ENCODE measurements around the genes STUM and ZNF678.

- PRO-cap: no peak
These were observed at the start of gene STUM for GRCh38 chr1:226548172-226549220. STUM (plus strand) TSS chr1:226548764.

DNA sequence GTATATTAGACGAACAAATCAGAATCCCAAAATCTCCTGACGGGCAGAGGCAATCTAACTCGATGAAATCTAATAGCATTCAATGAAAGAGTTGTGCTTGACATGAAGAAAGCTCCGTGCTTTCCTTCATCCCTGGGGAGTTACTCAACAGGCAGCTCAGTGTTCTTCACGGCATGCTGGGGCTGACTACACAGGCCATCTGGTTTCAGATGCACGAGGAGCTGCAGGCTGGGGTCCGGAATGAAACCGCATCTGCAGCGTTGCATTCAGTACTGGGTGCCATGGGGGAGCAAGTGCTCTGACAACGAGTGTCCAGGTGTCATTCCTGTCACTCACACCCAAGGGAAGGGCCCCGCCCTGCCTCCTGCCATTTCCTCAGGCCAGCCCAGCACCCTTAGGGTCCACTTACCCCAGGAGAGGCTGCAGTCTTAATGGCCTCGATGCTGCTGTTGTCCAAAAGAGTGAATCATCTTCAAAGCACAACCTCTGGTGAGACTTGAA lies 61.3 kb downstream of the STUM start:
- PRO-cap: unidirectional peak, plus-strand start at position 244 of the sequence

- PRO-cap: unidirectional peak, minus-strand start at chr1:226655333
These were observed 83.9 kb downstream of the ITPKB start for GRCh38 chr1:226655113-226655700.

DNA sequence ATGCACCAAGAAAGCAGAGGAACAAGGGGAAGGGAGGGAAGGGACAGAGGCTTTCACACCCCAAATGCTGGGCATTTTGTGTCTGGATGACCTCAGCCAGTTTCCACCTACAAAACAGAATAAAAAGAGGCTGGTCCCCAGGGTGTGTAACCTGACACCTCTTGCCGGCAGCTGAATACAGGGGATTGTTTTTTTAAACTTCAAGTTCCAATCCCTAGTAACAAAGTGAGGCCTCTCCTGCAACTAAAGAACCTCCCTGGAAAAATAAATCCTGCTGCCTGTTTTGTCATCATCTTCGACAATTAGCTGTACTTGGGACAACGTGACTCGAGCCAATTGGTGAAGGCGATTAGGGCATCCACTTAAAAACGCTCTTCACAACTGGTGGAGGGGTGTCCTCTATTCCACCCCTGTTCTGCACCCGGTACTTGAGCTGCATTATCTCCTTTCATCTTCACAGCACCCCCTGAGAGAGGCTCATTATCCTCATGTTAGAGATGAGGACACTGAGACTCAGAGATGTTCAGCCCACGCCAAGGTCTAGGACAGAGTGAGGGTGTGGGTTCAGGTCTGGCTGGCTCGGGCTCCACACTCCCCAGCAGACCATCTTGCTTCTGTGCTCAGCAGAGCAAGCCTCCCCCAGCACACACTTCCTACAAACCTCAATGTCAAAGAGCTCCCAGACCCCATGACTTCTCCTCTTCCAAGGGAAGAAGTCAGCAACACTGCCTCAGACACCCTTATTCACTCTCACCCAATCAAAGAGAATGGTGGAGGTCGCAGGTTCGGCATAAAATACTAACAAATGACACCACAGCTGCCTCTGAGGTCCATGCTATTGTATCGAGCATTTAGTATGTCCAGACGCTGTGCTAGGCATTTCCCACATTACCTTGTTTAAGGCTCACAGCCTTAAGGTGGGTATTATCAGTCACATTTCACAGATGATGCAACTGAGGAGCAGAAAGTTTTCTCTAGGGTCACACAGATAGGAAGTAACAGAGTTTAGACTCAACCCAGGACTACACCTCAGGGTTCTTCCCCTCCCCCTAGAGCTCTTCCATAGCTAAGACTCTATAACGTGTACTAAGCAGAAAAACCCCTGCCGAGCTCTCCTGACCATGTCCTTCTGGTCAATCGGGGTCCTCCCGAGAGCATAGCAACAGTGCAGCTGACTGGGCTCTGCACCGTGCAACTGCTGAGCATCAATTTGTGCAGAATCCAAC lies 15.0 kb downstream of the ITPKB start:
- PRO-cap: no peak

- PRO-cap: no peak
These were observed 6.4 kb downstream of the ITPKB start for GRCh38 chr1:226732592-226733194.

GRCh38 chr1:226828061-226828436 lies 42.4 kb upstream of the PSEN2 start:
- PRO-cap: no peak

DNA sequence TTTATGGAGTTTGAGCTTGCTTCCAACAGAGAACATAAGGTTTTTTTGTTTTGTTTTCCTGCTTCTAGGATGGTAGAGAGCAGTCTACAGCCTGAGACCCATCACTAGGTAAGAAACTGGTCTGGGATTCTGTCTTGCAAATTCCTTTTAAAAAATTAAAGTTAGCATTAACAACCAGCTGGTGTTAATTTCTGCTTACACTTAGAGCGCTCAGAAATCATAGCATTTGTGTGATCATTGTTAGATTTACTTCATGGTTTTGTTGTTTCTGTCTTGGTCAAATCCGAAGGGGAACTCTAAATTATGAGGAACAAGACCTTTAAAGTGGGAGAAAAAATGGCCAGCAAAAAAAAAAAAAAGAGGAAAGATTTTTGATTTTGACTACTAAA lies 22.3 kb upstream of the PSEN2 start:
- PRO-cap: no peak

GRCh38 chr1:226904012-226904585 lies 33.7 kb downstream of the PSEN2 start:
- PRO-cap: no peak

- PRO-cap: unidirectional peak, minus-strand start at chr1:226940724
These were observed 530 bp downstream of the COQ8A start for GRCh38 chr1:226940478-226941170.

DNA sequence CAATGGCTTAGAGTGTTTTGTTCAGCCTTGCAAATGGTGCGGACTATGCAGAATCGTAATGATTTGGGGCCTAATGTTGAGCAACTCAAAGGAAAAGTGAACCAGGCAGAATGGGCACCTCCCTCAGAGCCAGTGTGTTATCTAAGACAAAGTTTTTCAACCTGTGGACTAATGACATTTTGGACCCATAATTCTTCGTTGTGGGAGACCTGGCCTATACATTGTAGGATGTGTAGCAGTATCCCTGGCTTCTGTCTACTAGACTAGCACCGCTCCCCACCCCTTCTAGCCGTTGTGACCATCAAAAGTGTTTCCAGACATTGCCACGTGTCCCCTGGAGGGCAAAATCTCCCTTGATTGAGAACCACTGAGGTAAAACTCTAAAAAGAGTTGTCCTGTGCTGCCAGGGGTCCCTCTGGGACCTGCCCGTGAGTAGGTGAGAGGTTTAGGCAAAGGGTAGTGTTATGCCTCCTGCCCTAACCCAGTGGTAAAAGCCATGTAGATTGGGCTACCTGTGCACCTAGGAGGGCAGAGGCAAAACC lies 1.8 kb downstream of the COQ8A start:
- PRO-cap: no peak

GRCh38 chr1:226942341-226942908 lies 2.3 kb downstream of the COQ8A start:
- PRO-cap: no peak

DNA sequence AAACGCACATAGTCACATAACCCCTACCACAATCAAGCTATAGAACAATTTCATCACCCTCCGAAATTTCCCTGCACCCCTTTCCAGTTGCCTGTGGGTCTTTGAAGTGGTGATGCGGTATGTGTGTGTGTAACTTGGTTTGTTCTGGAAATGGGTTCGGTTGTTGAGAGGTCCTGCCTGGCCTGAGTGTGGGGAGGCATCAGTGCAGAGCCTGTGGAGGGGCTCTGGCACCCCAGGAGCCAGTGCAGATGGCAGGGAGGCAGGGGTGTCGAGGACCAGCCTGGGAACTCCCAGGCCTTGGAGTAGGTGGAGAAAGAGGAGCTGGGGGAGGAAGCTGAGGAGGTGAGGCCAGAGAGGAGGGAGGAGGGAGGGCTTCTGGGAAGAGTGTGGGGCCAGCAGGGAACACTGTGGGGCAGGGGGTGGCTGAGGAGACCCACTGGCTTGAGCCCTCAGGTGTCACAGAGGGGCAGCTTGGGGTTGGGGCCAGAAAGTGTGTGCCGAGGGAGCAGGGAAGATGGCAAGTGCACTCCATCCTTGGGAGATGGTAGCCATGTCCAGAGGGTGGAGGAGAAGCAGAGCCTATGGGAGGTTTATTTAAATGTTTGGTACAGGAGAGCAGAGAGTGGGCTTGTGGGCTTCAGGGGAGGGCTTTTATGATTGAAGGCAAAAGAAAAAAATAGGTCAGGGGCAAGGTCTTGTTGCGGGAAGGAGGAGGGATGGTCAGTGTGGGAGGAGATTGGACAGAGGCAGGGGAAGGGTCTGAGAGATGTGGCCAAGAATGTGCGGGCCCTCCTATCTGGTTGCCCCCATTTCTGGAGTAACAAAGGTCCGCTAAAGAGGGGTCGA lies 3.9 kb downstream of the COQ8A start:
- PRO-cap: no peak

DNA sequence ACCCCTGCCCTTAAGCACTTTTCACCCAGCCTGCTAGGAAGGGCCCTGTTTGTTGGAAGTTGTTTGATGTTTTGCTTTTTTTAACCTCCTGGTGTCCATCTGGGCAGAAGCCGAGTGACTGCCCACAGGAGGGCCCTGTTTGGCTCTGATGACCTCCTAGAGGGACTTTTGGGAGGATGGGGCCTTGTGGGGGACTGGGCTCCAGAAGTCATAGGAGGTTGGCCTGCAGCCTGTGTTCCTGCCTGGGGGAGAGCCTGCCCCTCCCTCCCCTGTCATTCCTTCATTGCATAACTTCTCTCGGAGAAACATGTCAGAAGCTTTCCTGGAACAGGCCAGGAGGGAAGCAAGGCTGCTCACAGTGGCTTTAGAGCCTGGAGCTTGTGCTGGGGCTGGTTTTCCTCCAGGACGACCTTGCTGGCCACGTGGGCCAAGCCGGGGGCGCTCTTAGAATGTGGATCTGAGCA lies 33.9 kb downstream of the COQ8A start:
- PRO-cap: no peak

DNA sequence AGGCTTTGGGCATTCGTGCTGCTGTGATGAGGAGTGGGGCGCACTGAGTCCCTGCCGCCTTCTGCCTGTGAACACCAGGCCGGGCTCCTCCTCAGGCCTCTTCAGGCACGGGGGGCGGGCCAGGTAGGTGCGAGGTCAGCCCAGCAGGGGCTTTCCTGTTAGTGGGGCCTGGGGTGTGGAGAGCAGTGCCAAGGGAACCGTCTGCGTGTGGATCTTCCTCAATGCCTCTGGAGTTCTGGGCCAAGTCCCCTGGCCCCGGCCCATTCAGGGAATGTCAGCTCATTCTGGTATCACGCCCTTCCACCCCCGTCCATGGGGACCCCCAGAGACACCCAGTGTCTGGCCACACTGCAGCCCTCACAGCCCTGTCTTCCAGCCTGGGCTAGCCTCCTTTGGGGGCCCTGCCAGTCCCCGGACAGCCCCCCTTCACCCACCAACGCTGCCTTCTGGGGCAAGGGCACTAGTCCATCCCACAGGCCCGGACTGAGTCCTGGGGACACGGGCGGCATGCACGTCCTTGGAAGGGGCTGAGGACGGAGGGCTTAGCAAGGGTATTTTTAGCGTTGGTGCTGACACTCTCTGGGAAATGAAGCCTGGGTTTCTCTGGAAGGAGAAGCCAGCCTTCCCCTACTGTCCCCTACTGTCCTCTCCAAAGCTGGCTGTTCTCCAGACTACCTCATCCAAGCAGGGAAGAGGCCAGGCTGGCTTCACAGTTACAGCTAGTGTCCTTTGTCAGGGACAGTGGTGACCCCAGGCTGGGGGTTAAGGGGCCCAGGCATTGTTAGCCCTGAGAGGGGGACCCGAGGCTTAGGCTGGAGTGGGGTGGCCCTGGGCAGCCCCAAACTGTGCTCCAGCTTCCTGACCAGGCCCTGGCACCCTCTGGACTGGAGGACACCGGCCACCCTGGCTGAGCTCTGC lies 39.4 kb downstream of the COQ8A start:
- PRO-cap: no peak

DNA sequence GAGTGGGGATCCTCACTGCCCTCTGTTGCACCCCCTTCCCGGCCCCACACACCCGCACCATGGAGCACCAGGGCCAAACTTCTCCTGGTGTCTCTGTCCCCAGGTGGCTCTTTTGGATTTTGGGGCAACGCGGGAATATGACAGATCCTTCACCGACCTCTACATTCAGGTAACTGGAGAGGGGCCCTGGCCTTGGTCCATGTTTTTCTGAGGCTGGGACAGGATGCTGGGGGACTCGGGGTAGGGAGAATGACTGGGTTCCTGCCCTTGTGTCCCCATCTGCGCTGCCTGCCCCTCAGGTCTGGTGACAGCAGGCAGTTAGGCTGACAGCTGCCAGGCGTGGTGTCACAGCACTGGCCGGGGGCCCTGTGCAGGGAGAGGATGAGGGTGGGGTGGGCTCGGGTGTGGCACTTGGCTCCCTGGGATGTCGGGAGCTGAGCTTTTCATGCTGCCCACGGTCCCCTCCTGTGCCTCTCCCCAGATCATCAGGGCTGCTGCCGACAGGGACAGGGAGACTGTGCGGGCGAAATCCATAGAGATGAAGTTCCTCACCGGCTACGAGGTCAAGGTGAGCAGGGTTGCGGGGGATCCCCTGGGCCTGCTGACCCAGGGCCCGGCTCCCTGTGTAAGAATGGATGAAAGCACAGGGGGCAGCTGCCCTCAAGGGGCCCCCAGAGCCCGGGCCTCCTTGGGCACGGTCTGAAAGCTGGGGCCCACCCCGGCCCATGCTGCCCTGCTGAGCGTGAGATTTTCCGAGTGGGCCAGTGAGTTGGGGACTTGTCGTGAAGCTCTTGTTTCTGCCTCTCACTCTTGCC lies 44.9 kb downstream of the COQ8A start:
- PRO-cap: no peak

DNA sequence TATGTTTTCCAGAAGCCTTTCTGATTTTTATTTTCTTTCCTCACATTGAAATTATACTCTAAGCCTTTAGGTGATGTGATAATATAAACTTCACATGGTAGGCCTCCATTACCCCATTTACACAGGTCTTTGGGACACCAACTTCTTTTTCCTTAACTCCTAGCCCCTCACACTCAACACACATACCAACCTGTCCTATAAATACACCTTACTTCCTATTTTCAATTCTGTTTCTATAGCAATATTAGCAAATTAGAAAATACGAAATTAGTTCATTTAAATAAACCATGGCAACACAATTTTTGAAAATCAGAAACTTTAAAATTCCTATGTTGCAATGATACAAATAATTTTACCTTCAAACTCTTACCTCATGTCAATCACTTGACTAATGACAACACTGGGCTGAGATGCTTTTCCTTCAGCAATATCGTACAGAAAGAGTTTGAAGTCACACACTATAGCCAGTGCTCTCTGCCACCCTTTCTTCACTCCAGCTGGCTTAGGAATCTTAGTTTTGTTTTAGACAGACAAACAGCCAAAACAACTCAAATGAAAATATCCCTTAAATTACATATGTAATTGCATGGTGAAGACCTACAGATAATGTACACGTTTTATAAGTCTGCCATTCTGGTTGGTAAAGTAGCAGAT lies 94.3 kb downstream of the COQ8A start:
- PRO-cap: no peak

DNA sequence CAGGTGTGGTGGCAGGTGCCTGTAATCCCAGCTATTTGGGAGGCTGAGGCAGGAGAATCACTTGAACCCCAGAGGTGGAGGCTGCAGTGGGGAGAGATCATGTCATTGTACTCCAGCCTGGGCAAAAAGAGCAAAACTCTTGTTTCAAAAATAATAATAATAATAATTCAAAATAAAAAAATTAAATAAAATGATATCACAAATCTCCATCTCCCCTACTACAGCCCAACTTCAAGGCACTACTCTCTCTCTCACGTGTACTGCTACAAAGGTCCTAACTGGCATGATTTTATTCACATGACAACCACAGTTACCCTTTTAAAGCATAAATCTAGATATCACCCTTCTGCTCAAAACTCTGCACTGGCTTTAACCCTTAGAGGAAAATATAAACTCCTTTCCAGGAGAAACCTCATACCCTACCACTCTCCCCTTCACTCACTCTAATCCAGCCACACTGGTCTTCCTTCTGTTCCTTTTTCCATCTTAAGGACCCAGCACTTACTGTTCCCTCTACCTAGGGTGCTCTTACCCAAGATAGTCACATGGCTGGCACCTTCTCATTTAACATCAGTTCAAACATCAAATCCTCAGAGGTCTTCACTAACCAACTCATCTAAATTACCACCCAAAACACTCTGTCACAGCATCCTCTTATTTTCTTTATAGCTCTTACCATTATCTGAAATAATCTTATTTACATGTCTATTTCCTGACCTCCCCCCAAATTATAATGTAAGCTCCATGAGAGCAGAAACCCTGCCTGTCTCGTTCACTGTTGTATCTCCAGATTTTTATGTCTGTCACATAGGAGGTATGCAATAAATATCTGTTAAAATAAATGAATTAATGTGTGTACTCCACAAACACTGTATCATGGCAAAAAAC lies 29.2 kb downstream of the CDC42BPA start:
- PRO-cap: no peak

GRCh38 chr1:227301820-227302702 lies 16.2 kb downstream of the CDC42BPA start:
- PRO-cap: no peak

- PRO-cap: unidirectional peak, plus-strand start at chr1:227563565; bidirectional peak, plus-strand start at chr1:227563902, minus-strand start at chr1:227563782; unidirectional peak, minus-strand start at chr1:227564156
These were observed at the start of gene ZNF678 for GRCh38 chr1:227563281-227564544. ZNF678 (plus strand) TSS chr1:227563556.

- PRO-cap: no peak
These were observed 38.9 kb downstream of the SNAP47 start for GRCh38 chr1:227774092-227774551.